IMR-90 (cell line): ENCODE data around the genes IL20 and PIGR.

DNA sequence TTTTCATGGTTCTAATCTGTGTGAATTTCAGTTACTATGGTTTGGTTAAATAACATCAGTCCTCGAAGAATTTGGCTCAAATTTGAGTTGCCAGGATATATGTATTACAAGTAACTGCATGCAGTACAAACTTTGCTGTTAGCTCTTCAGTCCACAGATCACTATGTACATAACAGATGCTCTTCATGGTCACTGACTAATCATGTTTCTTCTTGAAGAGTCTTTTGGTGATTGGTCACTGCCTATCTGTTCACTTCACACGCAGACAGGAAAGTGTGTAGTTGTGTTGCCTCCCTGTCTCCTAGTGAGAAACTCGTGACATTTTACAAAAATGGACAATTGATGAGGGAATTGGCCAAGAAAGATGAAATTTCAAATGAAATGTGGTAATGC, 25.4 kb downstream of the MAPKAPK2 start:
- RRBS = no CpG with 5 or more reads among the region's 3 CpGs
CAGE:
- cytosol, long polyA plus RNA = no peak
- long polyA plus RNA = no peak
- nucleus, long polyA plus RNA = no peak

DNA sequence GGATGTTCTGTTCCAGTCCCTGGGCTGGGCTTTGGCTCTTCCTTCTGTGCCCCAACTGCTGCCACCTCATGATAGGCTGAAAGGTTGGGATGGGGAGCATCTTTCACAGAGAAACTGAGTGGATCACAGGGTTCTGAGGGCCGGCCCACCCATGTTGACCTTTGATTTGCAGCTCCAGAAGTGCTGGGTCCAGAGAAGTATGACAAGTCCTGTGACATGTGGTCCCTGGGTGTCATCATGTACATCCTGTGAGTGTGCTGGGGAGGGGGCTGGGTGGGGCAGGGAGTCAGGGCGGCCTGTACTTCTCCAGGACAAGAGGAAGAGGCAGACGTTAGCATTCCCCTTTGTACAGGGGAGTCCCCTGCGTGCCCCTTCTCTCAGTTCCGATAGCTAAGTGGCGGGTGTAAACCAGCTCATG, 40.0 kb upstream of the IL19 start:
- RRBS = no CpG with 5 or more reads among the region's 6 CpGs
CAGE:
- cytosol, long polyA plus RNA = no peak
- long polyA plus RNA = no peak
- nucleus, long polyA plus RNA = no peak

DNA sequence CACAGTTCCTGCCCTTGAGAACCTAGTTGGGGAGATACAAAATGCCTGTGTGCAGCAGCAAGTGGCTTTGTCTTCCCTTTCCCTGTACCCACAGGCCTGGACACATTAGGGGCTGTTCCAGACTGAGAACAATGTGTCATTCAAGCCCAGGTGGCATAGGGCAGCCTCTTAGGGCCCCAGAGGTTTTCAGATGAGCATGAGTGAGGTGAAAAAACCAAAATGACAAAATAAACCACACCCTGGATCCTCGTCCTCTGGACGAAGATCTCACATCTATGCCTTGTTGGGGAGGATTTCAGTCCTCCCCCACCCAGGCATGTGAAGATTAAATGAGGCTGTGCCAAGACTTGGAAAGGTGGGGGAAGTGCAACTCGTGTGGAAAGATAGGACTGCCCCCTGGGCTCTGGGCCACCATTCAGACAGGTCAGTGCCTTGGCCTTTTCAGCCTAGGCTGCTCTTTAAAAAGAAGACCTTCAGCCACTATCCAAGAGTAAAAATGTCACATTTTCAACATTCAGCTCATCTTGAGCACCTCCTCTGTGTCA, 32.8 kb upstream of the IL19 start:
- RRBS = no CpG with 5 or more reads among the region's 3 CpGs
CAGE:
- cytosol, long polyA plus RNA = no peak
- long polyA plus RNA = no peak
- nucleus, long polyA plus RNA = no peak

GRCh38 chr1:206741490-206741871, 29.1 kb upstream of the IL19 start:
- RRBS = no CpG with 5 or more reads among the region's 4 CpGs
CAGE:
- cytosol, long polyA plus RNA = no peak
- long polyA plus RNA = no peak
- nucleus, long polyA plus RNA = no peak

GRCh38 chr1:206770955-206771969, 689 bp downstream of the IL19 start:
- RRBS = no CpG with 5 or more reads among the region's 13 CpGs
CAGE:
- cytosol, long polyA plus RNA = no peak
- long polyA plus RNA = no peak
- nucleus, long polyA plus RNA = no peak

GRCh38 chr1:206865472-206865650, at the start of gene IL20:
Gene IL20, plus strand, starts transcription at chr1:206865623.
- RRBS = no CpG with 5 or more reads among the region's 4 CpGs
CAGE:
- cytosol, long polyA plus RNA = no peak
- long polyA plus RNA = no peak
- nucleus, long polyA plus RNA = no peak

DNA sequence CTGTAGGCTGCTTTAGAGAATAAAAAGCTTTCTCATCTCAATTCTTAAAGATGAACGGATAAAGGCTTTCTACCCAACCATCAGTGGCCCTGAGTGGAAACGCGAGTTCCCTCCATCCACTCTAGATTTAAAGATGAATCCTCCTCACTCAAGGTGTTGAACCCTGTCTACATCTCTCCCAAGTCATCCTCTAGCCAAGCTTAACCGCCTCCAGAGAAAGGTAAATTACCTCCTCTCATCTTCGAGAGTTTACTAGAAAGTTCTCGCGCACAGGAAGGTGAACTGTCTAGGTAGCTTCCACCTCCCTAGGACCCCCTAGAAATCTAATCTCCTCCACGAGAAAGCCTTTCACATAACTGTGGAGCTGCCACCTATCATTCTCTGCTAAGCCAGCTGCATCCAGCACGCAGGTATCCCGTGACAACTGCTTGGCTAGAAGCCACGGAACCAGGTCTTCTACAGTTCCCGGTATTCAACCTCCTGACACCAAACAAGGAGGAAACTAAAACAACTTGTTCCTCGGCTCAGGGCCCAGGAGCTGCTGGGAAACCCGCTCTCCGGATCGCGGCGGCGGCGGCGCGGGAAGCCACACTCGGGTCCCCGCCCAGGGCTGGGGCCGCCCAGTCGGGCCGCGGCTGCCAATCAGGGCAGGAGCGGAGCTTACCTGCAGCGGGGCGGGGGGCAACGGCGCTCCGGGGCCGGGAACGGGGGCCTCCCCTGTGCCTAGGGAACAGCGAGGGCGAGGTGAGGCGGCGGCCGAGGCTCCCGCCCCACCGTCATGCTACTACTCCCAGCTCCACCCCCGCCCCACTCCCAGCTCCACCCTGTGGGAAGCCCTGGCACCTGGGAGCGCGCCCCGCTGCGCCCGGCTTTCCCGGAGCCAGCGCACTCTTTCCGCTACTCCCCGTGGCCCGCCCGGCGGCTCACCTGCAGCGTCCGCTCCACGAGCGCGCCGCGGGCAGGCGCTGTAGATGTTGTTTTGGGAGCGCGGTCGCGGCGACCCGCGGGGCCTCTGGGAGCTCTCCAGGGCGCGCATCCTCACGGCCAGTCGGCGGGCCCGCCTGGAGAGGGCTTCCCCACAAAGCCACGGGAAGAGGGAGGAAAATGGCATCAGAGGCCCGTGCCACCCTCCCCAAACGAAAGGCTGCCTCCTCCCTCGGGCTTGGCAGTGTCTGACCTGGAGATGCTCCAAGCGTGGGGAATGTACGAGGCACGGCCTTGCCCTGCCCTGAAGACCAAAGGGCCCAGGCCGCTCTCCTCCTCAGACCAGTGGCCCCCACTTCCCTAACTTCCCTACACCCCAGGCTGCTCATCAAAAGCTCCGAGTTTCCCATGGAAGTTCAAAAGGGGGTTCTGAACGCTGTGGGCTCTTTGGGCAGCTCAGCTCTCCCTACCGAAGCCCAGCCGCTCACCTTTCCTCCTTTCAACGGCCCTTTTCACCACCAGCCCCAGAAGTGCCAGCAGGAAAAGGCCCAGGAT, 12.1 kb downstream of the IL24 start:
- RRBS = 6% methylated on average over 9 of the region's 90 CpGs
CAGE:
- cytosol, long polyA plus RNA = no peak
- long polyA plus RNA = no peak
- nucleus, long polyA plus RNA = no peak

DNA sequence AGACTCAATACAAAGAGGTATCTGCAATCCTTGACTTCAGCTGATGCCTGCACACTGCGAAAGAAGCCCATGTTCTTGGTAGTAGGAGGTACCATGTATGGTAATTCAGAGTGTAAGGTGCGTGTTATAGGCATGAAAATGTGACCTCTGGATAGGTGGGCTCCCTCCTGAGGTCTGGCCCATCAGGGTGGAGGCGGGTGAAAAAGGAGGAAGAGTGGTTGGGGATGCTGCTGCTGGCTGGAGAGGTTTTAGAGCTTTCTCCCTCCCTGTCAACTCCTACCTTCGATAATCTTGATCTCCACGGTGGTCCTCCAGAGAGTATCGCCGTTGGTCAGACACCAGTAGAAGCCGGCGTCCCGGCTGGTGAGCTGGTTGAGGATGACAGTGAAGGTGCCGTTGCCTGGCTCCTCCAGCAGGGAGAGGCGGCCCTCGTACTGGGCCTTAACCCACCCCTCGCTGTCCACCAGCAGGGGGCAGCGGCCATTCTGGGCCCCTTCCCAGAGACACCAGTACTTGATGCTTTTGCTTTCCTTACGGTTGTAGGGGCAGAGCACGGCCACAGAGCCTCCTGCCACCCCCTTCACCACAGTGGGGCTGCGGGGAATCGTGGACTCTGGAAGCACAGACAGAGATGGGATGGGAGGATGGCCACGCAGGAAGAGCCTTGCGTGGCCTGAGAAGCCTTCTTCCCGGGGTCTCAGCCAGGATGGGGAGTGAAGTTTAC, 10.9 kb downstream of the PIGR start:
- RRBS = no CpG with 5 or more reads among the region's 22 CpGs
CAGE:
- cytosol, long polyA plus RNA = no peak
- long polyA plus RNA = no peak
- nucleus, long polyA plus RNA = no peak

- RRBS = no CpG with 5 or more reads among the region's 8 CpGs
CAGE:
- cytosol, long polyA plus RNA = no peak
- long polyA plus RNA = no peak
- nucleus, long polyA plus RNA = no peak
Measured at GRCh38 chr1:206944601-206945242, 1.5 kb downstream of the PIGR start.

GRCh38 chr1:206946036-206946755, at the start of gene PIGR:
Gene PIGR, minus strand, starts transcription at chr1:206946466.
- RRBS = no CpG with 5 or more reads among the region's 13 CpGs
CAGE:
- cytosol, long polyA plus RNA = no peak
- long polyA plus RNA = no peak
- nucleus, long polyA plus RNA = no peak

GRCh38 chr1:206954285-206955200, 8.3 kb upstream of the PIGR start:
- RRBS = no CpG with 5 or more reads among the region's 8 CpGs
CAGE:
- cytosol, long polyA plus RNA = no peak
- long polyA plus RNA = no peak
- nucleus, long polyA plus RNA = no peak

DNA sequence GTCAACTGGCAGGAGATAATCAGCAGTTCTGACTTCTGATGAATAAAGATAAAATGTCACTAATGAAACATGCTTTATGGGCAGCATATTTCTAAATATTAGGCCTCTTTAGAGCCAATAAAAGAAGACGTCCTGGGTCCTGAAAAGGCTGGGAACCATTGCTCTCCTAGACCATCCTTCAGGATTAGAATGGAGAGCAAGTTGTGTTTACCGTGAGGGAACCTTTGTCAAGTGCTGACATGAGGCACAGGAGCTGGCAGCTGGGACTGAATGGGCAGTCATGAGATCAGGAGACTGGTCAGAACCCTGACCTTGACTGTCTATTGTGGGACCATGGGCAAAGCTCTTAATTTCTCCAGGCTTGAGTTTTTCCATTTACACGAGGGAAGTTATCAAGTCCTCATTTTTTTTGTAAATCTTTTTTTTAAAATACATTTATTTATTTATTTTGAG, 5.1 kb downstream of the PFKFB2 start:
- RRBS = no CpG with 5 or more reads among the region's 3 CpGs
CAGE:
- cytosol, long polyA plus RNA = no peak
- long polyA plus RNA = no peak
- nucleus, long polyA plus RNA = no peak

DNA sequence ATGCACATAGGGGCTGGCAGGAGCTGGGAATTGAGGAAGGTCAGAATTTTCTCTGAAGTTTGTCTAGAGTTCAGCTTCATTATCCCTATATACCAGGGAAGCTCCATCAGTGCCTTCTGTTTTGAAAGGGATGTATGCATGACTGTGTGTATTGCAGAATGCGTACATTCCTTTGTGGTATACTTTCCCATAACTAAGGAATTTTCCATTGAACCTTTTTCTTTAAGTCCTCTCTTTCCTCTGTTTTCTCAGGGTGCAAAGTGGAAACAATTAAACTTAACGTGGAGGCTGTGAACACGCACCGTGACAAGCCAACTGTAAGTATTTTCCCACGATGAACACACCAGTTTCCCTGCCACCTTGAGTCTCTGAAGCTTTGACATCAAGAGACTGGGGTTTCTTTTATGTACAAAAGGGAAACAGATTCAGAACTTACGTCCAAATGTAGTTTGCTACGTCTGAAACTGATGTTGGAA, 17.4 kb upstream of the C4BPB start:
- RRBS = no CpG with 5 or more reads among the region's 7 CpGs
CAGE:
- cytosol, long polyA plus RNA = no peak
- long polyA plus RNA = no peak
- nucleus, long polyA plus RNA = no peak

GRCh38 chr1:207335567-207336471, 14.3 kb downstream of the CD55 start:
- RRBS = no CpG with 5 or more reads among the region's 7 CpGs
CAGE:
- cytosol, long polyA plus RNA = no peak
- long polyA plus RNA = no peak
- nucleus, long polyA plus RNA = no peak

- RRBS = no CpG with 5 or more reads among the region's 3 CpGs
CAGE:
- cytosol, long polyA plus RNA = no peak
- long polyA plus RNA = no peak
- nucleus, long polyA plus RNA = no peak
Measured at GRCh38 chr1:207649969-207650557, 5.1 kb downstream of the CR1L start.

GRCh38 chr1:207750849-207751346, 956 bp upstream of the CD46 start:
- RRBS = no CpG with 5 or more reads among the region's 5 CpGs
CAGE:
- cytosol, long polyA plus RNA = no peak
- long polyA plus RNA = no peak
- nucleus, long polyA plus RNA = no peak

DNA sequence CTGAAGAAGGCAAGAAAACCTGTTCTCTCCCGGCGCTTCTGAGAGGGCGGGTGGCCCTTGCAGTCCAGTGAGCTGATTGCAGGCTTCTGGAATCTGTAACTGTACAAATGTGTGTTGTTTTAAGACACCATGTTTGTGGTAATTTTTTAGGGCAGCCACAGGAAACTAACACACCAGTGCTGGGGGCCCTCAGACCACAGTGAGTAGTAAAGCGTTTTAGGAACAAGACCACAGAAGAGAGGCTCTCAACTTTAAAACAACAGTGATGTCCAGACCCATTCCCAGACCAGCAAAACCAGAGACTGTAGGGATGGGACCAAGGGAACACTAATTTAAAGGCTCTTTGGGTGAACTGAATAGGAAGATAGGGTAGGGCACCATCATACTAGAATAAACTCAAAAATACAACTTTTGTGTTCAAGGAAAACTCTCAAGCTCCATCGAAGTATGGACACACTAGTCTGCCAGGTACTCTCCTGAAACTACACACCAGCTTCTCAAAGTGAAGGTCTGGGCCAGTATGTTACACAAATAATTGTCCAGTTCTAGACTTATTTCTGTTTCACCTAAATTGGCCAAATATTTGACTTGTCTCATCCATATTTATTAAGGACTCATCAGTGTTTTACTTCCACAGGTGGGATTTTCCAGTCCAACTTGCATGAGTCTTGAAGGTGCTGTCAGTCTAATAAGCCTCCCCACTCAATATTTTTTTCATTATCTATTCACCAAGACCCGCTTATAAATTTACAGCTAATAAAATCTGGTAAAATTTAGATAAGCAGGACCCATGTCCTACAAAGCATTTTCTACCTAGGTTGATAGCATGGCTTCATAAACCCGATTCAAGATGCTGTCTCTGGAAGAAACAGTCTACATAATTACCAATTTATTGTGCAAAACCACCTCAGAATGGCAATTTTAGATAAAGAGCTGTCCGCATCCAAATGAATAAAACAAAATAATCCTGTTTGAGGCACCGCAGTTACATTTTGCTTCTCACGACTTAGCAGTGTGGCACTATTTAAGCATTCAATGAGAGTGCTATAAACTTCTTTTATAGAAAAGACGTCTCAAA, 47.5 kb downstream of the CD46 start:
- RRBS = no CpG with 5 or more reads among the region's 11 CpGs
CAGE:
- cytosol, long polyA plus RNA = no peak
- long polyA plus RNA = no peak
- nucleus, long polyA plus RNA = no peak

DNA sequence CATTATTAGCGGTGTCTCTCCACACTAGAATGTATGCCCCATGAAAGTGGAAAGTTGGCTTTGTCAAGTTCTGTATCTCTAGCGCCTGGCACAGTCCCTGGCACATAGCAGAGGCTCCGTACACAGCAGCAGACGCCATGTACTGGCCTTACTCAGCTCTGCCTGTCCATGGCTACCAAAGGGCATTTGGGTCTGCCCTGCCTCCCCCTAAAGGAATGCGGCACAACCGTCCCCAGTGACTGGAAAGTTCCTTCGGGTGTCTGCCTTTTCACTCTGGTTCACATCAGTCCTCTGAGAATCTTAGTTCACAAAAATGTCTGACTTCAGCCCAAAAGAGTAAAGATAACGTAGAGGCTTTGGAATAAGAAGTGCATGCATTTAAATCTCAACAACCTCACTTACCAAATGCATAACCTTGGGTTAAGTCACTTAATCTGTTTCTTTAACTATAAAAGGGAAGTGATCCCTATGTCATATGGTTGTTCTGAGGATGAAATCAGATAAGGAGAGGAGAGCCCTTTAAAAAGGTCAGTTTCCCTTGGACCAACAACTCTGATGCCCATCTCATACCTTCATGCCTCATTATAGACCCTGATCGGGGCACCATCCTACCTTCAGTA, 61.1 kb downstream of the CD46 start:
- RRBS = no CpG with 5 or more reads among the region's 9 CpGs
CAGE:
- cytosol, long polyA plus RNA = no peak
- long polyA plus RNA = no peak
- nucleus, long polyA plus RNA = no peak

DNA sequence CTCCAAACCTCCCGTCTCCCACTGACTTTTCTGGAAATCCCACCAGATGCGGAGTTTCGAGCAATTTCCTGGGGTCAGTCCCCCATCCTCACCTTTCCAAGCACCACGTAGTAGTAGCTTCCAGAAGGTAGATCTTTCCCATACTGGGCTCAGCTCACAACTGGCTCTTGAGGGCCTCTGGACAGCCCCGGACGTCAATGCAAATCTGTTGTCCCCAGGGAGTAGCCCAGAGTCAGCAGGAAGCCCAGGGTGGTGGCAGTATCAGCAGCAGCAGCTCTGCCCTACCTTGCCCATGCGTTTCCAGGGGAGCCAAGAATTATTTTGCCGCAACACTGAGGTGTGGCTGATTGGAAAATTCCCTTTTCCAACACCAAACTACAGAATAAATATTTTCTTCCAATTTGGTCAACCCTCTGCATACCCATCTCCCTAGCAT, 70.3 kb downstream of the CD46 start:
- RRBS = no CpG with 5 or more reads among the region's 8 CpGs
CAGE:
- cytosol, long polyA plus RNA = no peak
- long polyA plus RNA = no peak
- nucleus, long polyA plus RNA = no peak

- RRBS = no CpG with 5 or more reads among the region's 14 CpGs
CAGE:
- cytosol, long polyA plus RNA = no peak
- long polyA plus RNA = no peak
- nucleus, long polyA plus RNA = no peak
Measured at GRCh38 chr1:207838094-207838952, 72.6 kb downstream of the CD34 start.